Hair follicular keratinocyte (primary cell): ENCODE results near the gene TMEM175.

DNA sequence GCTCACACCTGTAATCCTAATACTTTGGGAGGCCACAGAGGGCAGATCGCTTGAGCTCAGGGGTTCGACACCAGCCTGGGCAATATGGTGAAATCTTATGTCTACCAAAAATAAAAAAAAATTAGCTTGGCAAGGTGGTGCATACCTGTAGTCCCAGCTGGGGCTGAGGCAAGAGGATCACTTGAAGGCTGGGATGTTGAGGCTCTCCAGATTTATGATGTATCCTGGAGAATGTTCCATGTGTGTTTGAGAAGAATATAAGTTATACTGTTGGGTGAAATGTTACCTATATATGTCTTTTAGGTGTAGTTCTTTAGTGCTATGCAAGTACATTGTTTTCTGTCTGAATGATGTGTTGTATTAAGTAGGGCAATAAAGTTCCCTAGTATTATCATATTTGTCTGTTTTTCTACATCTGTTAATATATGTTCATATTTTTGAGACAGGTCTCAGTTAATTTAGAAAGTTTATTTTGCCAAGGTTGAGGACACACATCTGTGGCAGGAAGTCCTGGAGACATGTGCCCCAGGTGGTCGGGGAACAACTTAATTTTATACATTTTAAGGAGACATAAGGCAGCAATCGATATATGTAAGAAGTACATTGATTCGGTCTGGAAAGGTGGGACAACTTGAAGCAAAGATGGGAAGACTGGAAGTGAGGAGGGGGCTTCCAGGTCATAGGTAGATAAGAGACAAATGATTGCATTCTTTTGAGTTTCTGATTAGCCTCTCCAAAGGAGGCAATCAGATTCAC, 21.1 kb downstream of the ZNF595 start:
- RAMPAGE, long total RNA = no peak

DNA sequence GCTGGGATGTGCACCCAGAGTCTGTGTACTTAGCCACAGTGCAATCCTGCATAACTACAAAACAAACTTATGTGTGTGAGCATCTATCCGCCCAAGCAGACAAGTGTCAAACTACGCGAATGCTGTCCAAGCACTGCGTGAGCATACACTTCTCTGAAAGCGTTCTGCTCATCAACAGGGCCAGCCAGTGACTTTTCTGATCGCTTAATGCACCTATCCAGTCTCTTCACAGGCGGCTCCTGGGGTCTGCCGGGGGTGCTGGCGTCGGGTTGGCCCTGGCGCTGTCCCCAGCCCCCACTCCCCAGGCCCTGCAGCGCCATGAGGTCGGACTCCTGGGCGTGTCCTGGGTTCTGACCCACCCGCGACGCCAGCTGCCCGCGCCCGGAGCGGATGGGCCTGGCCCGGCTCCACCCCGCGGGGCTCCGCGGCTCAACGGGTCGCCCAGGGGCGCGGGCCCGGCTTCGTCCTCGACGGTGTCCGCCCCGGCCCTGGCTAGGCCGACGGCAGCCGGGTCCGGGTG, 1.4 kb upstream of the ZNF141 start:
- RAMPAGE, long total RNA = no peak

GRCh38 chr4:574763-575769, 1.0 kb downstream of the TMEM271 start:
- RAMPAGE, long total RNA = no peak

DNA sequence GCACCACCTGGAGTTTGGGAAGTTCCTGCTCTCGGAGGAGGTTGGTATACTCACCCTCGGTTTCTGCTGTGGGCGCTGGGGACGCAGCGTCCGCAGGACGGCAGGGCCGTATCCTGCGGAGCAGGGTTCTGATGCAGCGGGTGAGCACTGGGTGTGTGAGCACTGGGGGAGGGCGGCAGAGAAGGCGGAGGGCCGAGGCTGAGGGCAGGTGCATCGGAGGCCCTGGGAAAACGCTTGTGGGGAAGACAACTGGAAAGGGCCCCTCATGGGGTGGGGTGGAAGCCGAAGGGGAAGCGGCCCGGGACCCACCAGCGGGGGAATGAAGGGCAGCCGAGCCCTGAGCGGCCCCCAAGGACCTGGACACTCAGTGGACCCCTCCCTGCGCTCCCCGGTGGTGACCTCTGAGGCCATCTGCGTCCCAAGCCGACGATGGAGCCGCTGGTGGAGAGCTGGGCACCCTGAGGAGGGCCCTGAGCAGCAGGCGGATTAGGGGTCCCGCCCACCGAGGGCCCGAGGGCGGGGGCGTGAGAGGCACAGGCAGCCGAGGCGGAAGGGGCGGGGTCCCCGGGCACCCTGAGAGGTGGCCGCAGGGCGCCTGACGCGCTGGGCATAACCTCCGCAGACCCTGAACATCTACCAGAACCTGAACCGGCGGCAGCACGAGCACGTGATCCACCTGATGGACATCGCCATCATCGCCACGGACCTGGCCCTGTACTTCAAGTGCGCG, 10.8 kb downstream of the ATP5ME start:
- RAMPAGE, long total RNA = no peak

- RAMPAGE, long total RNA = no peak
Measured at GRCh38 chr4:669759-670350, 4.2 kb downstream of the ATP5ME start.

DNA sequence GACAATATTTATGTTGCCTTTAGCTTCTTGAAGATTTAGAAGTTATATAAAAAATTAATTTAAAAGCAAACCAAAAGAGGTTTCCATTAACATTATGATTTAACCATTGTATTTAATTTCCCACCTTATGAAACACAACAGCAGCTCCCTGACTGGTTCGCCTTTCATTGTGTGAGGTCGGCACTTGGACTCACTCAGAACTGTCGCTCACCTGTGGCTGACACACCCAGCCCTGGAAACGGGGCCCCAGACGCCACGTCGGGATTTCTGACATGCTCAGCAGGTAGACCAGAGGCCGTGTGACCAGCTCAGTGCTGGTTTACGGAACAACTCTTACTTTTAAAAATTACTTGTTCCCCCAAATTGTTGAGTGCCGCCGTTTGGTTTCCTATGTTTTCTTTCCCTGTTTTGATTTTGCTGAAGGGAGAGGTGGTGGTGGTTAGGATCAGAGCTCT, 59.4 kb downstream of the CPLX1 start:
- RAMPAGE, long total RNA = no peak

DNA sequence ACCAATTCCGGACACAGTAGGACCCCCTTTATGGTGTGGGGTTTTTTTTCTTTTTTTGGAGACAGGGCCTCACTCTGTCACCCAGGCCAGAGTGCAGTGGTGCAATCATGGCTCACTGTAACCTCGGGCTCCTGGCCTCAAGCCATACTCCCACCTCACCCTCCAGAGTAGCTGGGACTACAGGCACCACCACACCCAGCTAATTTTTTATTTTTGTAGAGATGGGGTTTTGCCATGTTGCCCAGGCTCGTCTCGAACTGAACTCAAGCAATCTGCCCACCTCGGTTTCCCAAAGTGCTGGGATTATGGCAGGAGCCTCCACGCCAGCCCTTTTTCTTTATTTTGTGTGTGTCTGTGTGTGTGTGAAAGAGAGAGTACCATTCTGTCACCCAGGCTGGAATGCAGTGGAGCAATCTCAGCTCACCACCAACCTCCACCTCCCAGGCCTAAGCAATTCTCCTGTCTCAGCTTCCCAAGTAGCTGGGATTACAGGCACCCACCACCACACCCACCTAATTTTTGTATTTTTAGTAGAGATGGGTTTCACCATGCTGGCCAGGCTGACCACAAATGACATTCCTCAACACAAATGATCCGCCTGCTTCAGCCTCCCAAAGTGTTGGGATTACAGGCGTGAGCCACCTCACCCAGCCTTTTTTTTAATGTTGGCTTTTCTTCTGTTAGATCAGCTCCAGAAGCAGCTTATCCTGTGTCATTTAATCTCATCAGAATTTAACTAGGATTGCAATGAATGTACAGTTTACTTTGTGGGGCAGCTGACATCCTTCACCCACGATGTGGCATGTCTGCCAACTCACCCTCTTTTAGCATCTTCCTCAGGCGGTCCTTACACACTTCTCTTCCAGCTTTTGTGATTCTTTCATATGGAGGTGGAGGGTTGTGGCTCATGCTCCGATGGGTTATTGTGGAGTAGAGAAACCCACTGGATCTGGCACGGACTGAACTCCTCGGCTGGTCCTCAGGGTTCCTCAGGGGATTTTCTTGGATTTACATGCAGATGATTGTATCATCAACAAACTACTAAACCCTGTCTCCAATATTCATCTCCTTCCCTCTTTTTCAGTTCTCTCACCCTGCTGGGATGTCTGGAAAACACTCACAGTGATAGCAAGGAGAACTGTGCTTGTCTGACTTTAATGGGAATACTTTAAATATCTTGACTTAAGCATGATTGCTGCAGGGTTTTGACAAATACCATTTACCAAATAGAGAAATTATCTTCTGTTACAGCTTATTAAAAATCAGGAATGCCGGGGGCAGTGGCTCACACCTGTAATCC, 50.3 kb downstream of the CPLX1 start:
- RAMPAGE, long total RNA = no peak

DNA sequence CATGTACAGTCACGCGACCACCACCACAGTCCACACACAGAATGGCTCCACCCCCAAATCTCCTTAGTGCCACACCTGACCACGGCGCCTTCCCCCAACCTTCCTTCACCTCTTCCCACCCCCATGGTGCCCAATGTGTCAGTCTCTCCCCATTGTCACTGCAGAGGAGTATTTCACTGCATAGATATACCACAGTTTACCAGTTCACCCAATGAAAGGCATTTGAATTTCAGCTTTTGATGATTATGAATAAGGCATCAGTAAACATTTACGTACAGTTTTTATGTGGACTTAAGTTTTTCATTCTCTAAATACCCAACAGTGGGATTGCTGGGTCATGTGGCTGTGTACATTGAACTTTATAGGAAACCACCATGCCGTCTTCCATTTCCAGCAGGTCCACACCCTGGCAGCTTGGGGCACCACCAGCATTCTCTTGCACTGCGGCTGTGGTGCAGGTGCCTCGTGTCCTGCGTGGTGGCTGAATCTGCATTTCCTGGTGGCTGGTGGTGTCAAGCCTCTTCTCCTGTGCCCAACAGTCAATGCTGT, 49.1 kb downstream of the CPLX1 start:
- RAMPAGE, long total RNA = no peak

DNA sequence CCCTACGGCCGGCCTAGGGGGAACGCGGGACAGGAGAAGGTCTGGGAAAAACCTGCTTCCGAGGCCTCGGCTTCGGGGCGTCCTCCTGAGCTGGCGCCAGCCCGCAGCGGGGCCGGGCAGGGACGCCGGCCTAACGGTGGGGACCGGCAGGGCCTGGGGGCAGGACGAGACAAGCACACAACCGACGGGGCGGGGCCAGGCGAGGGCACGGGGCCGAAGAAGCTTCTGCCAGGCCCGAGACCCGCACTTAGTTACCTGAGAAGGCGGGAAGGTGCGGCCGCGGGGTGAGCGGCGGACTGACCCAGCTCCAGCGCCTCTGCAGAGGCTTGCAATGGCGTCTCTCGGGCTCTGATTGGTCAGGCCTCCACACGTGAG, 44.4 kb downstream of the CPLX1 start:
- RAMPAGE, long total RNA = no peak

- RAMPAGE, long total RNA = no peak
Measured at GRCh38 chr4:791543-792281, 34.2 kb downstream of the CPLX1 start.

DNA sequence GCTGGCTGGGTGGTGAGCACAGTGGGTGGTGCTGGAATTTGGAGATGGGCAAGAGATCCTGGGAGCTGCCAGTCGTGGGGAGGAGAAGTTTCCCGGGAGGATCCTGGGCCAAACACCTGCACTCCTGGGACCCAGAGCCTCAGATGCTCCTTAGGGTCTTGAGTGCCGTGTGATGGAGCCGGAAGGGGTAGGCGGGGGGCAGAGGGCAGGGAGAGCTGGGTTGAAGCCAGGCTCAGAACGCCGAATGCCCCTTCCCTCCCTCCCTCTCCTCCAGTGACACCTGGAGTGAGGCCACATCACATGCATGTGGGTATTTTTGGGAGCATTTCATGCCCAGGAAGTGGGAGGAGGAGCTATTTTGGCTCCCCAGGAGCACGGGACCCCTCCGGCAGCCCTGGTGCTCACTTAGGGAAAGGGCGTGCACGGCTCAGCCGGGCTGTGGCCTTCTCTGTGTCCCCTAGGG, 4.6 kb upstream of the CPLX1 start:
- RAMPAGE, long total RNA = no peak

DNA sequence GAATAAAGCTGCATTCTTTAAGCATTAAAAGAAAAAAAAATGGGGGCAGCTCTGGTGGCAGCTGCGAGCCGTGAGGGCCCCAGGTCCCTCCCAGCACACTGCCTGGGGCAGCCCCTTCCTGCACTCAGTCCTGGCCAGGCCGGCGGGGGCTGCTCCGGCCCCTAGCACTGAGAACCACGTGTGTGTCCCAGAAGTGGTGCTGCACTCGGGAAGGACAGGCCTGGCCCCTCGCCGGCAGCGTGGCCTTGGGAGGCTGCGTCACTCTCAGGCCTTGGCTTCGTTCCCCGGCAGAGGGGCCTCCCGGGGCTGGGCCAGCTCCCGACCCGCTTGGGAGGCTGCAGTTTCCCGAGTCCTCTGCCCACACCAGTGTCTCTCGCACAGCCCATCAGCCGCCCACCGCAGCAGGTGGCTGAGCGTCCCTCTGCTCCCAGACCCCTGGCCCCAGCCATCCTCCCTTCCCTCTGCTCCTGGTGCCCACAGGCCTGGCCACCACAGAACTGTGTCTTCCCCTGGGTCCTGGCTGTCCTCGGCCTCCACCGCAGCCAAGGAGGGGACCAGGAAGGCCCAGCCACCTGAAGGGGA, 10.8 kb upstream of the CPLX1 start:
- RAMPAGE, long total RNA = no peak

DNA sequence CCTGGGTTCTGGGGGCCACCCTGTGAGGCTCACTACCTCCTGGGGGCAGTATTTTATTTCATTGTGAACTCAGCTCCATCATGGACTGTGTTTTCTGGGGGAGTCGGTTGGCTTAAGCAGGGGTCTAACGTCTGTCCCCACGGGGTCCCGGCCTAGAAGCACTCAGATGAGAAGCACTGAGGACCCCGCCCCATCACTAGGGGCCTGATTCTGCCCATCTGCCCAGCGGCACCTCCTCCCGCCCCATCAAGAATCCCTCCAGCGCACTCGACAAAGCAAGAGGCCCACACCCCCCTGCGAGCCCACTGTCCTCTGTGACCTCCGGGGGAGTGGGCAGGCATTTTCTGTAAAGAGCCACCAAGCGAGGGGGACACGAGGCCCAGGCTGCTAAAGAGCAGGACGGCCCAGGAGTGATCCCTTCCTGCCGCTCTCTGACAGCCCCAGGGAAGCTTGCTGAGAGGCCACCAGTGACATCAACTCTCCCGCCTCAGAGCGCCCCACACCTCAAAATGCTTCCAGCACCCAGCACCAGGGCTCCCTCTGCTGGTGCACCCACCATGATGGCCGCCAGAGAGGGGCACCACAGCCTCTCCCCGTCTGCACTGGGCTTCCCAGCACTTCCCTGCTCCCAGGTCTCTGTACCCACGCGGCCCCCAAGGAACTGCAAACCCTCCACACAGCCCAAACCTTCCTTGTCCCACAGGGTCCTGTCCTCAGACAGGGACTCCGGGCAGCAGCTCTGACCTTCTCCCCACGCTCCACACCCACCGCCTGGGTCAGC, 40.5 kb downstream of the GAK start:
- RAMPAGE, long total RNA = no peak

DNA sequence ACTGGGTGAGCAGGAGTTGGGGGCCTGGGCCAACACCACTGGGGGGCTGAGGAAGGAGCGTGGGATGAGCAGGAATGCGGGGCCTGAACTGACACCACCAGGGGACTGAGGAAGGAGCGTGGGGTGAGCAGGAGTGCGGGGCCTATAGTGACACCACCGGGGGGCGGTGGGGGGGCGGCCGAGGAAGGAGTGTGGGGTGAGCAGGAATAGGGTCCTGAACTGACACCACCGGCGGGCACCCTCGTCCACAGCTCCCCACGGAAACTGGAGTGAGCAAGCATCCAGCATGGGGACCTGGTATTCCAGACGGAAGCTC, 28.6 kb downstream of the GAK start:
- RAMPAGE, long total RNA = no peak

DNA sequence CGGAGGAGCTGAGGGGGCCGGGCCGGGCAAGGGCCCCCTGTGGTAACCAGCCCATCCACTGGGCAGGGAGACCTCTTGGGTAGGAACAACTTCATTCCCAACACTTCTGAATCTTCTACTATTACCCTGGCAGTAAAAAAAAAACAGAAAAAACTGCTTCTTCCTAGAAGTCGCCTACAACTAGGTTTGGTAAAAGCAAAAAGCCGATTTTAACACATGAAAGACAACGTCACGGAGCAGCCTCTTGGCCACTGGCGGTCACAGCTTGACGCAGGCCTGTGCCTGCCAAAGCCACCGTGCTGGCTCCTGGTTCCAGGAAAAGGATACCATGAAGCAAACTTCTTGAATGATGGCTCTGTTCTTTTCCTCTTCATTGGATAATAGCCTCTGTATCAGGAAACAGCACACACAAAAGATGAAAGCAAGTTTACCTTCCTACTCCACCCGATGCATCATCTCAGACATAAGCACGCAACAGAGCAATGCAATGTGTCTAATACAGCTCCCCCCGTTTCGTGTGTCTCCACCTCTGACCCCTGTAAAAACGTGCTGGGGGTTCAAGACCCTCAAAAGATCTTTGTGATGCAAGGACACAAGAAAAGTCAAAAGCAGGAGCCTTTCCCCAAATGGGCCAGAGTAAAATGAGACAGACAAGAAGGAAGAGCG, 19.6 kb downstream of the GAK start:
- RAMPAGE, long total RNA = no peak

GRCh38 chr4:931902-933271, at the start of gene TMEM175:
Gene TMEM175 (plus strand): TSS chr4:932460.
- RAMPAGE, long total RNA = no peak

- RAMPAGE, long total RNA = no peak
Measured at GRCh38 chr4:978976-979708, 5.8 kb upstream of the DGKQ start.

DNA sequence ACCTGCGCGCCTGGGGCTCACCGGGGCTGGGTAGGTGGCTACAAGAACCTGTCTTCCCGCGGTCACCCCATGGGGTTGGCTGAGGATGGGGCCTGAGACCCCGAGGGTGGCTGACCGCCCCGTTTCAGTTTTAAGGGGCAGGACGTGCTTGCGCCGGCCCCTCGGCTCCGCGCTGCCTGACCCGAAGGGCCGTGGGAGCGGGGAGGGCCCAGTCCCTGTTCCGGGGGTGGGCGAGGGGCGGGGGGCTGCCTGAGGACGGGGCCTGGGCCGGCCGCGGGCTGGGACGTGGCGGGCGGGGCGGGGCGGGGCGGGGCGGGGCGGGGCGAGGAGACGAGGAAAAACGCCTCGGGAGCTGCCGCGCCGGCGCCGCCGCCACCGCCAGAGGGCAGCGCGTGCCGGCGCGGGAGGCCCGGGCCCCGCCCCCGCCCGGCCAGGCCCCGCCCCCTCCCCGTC, 2.0 kb upstream of the FGFRL1 start:
- RAMPAGE, long total RNA = no peak

GRCh38 chr4:1025176-1025805, 13.9 kb downstream of the FGFRL1 start:
- RAMPAGE, long total RNA = no peak

DNA sequence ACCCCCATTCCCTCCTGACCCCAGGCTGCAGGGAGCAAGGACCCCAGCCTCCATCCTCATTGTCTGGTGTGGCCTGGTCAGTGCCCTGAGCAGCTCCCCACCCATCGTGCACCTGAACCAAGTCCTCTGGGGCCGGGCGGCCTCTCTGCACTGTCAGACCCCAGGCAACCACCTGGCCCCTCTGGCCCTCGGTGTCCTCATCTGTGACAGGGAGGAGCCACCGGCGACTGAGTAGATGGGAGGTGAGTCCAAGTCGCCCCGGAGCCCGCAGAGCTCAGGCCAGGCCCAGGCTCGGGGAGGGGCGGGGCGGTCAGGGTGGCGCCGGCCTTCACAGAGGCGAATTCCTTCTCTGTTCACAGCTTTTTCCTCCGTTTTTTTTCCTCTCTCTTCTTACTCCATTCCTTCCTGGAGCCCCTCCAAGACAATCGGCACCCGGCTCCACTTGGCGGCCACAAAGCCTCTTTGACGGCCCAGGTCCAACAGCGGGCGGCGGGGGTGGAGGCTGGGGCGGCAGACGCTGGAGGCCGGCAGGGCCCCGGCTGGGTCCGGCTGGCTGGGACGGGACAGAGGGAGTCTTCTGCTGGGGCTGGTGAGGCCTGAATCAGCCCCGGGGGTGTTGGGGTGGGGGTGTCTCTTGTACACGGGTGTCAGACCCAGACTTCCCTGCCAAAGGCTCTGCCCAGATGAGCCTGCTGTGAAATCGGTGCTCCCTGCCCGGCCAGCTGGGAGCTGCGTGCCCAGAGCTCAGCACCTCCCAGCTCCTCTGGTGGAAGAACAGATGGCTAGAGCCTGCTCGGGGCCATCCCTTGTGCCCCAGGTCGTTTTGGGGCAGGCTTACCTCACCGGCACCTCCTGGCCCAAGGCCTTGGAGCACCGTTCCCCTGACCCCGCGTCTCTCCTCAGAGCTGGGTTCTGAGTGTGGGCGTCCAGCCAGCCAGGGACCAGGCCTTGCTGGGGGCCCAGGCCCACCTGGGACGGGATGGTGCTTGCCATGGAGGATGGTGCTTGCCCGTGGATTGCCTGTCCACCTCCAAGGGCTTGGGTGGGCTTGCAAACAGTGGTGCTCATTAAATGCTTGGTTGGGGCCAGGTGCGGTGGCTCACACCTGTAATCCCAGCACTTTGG, 22.6 kb downstream of the FGFRL1 start:
- RAMPAGE, long total RNA = no peak